Metastatic Pancreatic Carcinoma in the Ovary (tissue), 1 donor: ENCODE measurements around a stretch of chr4.

DNA sequence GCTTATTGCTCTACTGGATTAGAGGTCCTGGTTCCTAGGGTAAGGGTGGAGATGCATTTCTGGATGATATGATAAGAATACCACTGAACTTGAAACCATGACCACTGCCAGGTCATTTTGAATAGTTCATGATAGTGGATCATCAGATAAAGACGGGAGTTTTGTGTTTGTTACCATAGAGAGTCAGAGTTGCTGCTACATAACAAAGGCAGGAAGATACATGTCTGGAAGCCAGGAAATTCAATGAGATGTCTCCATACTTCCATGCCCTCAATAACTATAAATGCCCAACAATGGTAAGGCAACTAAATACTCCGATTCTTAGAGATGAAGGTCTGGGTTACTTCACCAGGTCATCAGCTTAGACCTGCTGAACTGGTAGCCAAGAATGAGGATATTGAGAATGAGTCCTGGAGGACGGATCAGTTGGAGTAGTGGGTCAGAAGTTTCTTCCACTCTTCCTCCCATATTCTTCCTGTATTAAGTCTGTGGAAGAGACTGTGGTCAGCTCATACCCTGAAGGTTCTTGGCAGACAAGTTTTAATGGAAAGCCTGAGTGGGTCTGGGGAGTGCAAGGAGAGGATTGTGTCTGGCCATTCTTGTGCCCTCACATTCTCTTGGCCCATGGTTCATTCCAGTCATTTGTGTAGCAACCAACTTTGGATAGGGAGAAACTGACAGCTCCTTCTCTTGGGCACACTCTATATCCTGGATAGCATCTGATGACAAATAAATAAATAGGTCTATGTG lies 109.5 kb upstream of the FAT1 start:
- PRO-cap, result no peak

- PRO-cap, result no peak
Measured at GRCh38 chr4:186839429-186840062, 115.9 kb upstream of the FAT1 start.

DNA sequence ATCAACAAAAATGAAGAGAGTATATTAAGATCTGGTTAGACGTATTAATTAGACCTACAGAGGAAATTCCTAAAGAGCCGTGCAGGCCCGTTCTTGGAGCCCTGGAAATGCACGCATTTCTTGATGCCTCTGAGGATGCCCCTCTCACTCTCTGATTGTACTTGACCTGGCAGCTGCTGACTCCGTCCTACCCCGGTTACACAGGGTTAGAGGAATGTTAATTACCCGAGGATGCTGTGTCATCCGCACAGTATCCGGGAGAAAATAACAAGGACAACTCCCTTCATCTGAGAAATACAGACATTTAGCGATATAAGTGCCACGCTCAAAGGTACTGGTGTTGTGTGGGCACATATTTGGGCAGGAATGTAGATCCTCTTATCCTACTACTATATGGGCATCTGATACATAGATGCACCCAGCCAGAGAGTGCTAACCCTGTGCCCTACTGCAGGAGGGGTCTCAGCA lies 404.6 kb upstream of the FAT1 start:
- PRO-cap, result no peak

DNA sequence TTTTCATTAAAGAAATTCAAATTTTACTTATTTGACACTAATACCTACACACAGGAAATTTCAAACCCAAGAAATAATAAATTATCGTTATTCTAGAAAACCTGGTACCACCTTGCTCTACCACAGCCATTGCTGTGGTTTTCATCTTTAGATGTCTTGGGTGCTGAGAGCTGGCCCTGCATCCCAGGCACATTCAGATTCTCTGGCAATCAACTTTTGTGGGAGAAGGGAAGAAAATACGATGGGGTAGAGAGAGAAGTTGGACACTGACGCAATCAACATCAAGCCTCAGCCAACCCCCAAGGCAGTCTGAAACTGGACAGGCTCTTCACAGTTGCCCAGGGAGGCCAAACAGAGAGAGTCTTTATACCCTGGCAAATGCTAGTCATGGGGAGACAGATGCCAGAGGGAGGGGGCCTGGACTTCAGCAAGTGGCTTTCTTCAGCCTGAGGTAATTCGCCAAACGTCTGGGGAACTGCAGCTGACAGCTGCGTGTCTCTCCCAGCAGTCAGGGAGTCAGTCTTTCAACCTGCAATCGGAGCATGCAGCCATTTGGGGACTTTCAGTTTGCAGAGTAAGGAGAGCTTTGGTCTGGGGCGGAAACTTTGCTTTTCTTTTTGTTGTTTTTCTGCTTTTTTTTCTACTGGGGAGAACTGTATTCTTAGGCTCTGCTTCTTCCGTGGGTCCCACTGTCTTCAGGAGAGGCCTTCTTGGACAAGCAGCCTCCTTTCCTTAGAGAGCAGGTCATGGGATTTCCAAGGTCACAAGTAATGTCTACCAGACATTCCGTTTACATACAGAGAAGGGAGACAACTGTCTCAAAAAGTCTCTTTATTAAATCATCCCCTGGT lies 521.6 kb downstream of the TRIML1 start:
- PRO-cap, result no peak

GRCh38 chr4:188738079-188738822 lies 599.0 kb downstream of the TRIML1 start:
- PRO-cap, result no peak

- PRO-cap, result no peak
Measured at GRCh38 chr4:190021022-190021677, 5.9 kb downstream of the FRG2 start.